Astrocyte (in vitro differentiated cells and primary cell): ENCODE data around the gene GTF2A1L.

DNA sequence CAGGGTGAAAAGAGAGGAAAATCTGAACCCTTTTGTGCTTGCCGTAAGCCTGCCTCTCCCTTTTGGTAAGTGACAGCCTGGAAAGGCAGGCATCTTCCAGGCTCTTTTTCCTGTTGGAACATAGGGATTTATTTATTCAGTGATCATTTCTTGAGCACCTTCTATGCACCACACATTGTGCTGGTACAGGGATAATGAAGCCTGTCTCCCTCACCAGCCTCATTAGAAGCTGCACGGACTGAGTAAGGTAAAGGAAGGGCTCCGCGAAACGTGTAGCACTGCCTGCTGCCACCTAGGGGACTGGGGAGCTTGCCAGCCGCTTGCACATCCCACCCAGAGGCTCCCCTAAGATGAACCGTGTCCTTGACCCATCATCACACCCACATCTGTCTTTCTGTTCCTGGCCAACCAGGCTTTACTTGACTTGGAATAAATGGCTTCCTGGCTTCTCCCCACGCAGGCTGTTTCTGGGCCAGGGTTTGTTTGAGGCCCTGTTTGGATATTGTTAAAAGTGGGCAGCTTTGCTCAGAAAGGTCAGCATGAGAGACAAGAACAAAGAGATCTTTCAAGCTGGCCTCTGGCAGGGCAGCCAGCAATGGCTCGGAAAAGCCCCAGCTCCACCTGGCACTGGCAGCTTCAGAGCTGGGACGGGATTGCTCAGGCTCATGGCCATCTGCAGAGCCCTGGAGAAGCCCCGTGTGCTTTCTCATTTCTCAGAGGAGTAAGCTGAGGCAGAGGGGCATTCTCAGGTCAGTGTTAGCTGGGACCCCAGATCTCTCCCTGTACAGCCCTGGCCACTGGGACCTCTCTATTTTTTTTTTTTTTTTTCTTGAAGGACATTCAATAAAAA is 48.0 kb downstream of the TTC7A start:
- PRO-cap: no peak
- RRBS, 2 experiments: no CpG with 5 or more reads among the region's 11 CpGs

DNA sequence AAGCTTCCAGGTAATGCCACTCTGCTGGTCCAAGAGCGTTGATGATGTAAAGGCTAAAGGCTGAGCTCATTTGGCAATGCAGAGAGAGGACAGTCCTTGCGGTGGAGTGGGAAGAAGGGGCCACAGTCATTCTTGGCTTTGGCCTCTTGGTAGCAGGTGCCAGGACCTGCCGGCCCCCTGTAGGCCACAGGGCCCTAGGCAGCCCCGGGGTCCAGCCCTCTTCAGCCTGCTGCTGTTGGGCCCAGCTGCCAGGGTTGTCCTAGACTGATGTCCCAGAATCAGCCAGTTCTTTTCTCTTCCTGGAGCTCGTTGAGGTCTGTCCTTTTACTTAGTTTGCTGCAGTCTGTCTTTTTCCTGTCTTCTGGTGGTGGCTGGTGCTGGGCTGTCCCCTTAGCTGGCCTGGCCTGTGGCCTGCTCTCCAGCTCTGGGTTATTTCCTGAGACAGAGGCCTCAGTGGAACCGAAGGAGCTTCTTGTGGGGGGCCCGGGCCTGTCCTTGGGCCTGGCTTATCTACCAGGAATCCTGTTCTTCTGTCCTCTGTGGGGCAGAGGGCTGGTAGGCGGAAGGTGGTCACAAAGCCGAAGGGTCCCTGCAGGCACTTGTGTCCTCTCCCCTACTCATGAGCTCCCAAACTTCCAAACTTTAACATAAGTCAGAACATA is 49.0 kb downstream of the TTC7A start:
- PRO-cap: no peak
- RRBS, 2 experiments: no CpG with 5 or more reads among the region's 9 CpGs

DNA sequence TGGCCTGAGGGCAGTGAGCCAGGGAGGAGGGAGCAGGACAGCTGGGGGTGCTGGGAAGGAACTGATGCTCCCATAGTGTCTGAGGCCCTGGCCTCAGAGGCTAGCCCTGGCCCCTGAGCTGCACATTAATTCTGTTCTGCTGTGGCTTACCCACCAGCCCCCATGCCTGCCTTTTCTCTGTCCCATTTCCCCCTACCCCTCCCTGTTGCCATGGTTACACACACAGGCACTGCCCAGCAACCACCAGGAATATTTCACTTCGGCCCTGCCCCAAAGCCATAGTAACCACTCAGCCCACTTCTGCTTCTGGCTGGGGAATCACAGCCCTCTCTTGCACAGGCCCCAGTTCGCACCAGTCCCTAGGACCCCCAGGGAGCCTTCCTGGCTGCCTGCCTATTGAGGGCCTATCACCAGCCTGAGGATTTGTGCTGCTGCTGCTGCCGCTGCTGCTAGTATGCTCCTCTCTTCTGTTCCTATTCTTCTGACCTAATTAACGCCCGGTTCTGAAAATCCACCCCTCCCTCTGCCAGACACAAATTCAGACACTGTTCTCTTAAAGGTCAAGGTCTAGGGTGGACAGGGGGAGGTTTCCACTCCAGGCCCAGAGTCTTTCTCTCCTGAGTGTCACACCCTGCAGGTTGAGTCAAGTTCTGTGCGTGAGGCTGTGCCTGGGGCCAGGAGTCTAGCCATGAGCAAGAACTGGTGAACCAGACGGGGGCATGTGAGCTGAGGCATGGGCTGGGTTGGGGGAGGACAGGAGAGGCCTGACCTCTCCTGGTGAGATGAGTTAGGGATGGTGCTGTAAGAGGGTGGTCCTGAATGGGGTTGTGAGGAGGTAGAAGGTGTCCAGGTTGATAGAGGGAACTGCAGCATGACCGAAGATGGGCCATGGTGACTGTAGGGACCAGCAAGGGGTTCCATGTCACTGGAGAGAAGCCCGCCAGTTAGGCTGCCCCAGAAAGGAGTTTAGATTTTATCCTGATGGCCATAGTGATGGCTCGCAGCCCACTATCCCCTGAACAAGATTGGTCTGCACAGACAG is 61.9 kb downstream of the TTC7A start:
- PRO-cap: no peak
- RRBS, 2 experiments: no CpG with 5 or more reads among the region's 10 CpGs

DNA sequence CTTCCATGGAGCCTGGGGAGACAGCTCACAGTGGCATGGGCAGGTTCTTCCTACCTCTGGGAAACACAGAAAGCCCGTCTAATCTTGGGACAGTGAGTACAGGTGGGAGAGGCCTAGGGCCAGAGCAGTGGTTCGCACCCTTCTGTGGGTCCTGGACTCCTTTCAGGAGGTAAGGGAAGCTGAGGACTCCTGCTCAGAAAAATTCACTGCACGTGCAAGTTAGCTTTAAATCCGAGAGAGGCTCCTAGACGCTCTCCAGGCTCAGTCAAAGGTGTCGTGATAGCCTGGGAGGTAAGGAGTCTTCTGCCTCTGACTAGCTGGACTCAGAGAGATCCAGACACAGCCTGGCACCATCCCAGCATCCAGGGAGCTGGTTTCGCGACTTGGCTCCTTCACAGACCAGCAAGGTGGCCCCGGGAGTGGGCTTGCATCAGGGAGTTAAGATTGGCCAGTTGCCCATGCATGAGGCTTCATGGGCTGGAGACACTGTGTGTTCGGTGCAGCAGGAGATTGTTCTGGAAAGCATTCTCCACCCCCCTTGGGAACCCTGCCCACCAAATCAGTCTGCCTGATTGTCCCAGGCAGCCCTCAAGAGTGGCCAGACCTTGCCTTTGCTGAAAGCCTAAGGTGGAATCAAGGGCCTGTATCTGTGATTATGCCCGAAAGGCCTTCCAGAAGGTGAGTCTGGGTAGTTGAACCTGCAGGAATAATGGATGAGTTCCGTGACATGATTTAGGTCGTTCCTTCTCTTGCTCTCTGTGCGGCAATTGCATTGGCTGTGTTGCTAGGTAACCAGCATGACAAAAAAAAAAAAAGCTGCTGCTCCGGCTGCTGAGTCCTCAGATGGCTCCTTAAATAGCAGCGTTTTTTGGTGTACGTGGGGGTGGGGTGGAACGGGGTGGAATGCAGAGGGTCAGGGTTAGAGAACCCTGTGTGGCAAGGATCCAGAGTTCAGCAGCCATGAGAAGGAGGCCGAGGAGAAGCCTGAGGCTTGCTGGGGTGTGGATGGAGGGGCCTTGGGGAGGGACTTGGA is 67.4 kb downstream of the TTC7A start:
- PRO-cap: no peak
- RRBS, 2 experiments: no CpG with 5 or more reads among the region's 19 CpGs

DNA sequence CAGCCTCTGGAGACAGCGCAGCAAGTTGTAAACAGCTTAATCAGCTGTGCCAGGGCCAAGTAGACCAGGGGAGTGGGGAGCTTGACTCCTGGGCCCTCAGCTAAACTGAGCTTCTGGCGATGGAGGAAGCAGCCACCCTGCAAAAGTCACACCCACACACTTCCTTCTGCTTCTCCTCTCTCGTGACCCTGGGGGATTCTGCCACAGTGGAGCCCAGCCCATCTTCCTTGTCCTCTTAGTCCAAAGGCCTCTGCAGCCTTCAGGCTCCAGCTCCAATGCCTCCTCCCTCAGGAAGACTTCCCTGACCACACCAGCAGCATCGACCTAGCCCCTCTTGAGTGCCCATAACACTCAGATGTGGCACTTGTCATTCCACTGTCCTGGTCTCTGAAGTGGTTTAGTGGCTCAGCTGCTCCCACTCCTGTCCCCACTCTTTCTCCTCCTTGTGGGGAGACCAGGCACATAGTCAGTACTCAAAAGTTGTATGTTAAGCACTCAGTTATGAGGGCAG is 97.5 kb downstream of the STPG4 start:
- PRO-cap: no peak
- RRBS, 2 experiments: no CpG with 5 or more reads among the region's 4 CpGs

- PRO-cap: no peak
- RRBS, 2 experiments: no CpG with 5 or more reads among the region's 12 CpGs
Observed at GRCh38 chr2:47076568-47077317, 78.4 kb downstream of the STPG4 start.

DNA sequence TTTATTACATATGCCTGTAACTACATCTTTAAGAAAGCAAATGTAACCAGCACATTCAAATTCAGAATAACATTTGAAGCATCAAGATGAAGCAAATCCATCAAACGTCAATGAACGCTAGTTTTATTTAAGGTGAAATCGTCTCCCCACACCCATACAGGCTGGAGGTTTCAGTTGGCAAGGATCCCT is 1.6 kb downstream of the CALM2 start:
- PRO-cap: no peak
- RRBS, 2 experiments: no CpG with 5 or more reads among the region's 3 CpGs

- PRO-cap: no peak
- RRBS, 2 experiments: no CpG with 5 or more reads among the region's 4 CpGs
Observed at GRCh38 chr2:47226026-47226581, 49.8 kb upstream of the CALM2 start.

GRCh38 chr2:47280724-47280923 is 88.5 kb upstream of the EPCAM start:
- PRO-cap: unidirectional peak, minus-strand start at chr2:47280793
- RRBS, 2 experiments: no CpG with 5 or more reads among the region's 6 CpGs

GRCh38 chr2:47336550-47337465 is 32.3 kb upstream of the EPCAM start:
- PRO-cap: no peak
- RRBS, 2 experiments: no CpG with 5 or more reads among the region's 3 CpGs

- PRO-cap: no peak
- RRBS, 2 experiments: no CpG with 5 or more reads among the region's 15 CpGs
Observed at GRCh38 chr2:47403769-47404208, 833 bp downstream of the MSH2 start.

DNA sequence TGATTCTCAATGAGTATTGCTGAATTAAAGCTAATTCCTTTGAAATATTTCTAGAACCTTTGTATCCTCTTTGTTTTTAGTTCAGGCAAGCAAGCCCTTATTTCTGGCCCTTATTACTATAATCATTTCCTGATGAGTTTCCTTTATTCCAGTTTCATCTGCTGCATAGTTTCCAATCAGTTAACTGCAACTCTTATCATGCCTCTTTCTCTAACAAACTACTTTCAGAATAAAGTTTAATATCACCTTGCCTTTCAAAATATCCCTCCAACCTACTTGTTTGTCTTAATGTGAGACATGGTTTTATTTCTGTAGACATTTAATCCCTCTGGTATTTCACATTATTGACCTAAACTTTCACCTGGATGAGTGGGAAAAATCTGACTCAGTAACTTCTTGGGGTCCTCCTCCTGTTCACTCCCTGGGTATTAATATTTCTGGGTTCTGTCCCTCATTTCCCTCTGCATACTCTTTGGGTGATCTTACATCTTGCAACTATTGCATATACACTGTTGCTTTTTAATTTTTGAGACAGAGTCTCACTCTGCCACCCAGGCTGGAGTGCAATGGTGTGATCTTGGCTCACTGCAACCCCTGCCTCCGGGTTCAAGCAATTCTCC is 27.9 kb downstream of the MSH6 start:
- PRO-cap: no peak
- RRBS, 2 experiments: no CpG with 5 or more reads among the region's 1 CpG

DNA sequence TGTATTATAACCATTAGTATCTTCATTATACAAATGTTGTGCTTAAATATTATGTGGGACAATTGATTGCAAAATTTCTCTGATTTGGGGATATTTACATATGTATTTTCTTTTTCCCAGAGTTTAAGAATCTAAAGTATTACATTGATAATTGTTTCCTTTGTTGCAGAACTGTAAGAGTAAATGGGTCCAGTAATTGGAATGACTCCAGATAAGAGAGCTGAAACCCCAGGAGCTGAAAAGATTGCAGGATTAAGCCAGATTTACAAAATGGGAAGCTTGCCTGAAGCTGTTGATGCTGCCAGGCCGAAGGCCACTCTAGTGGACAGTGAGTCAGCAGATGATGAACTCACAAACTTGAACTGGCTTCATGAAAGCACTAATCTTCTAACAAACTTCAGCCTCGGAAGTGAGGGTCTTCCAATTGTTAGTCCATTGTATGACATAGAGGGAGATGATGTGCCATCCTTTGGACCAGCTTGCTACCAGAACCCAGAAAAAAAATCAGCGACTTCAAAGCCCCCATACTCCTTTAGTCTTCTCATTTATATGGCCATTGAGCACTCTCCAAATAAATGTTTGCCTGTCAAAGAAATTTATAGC is 31.7 kb downstream of the FOXN2 start:
- PRO-cap: no peak
- RRBS, 2 experiments: no CpG with 5 or more reads among the region's 3 CpGs

DNA sequence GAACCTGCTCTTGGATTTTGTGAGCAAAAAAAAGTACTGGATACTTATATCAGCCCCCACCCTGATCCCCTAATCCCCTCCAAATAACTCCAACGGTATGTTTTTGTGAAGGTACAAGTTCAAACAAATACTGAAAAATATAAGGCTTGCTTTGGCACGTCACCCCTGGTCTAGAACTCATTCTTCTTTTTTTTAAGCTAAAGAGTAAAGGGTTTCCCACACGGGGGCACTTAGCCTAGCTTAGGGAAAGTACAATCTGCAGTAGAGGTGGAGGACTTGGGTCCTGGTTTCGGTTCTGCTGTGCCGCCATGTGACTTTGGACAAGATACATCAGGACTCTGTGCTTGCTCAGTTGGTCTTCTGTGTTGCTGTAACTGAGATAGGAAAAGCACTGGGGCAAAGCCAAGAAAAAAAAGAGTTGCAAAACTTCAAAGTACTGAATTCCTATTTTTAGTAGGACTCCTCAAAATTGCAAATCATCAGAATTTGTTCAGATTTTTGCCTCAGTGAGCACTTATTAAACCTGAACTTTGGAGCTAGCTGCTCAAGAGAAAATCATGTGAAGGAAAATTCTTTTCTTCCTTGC is 7.0 kb upstream of the PPP1R21 start:
- PRO-cap: no peak
- RRBS, 2 experiments: no CpG with 5 or more reads among the region's 5 CpGs

- PRO-cap: no peak
- RRBS, 2 experiments: no CpG with 5 or more reads among the region's 7 CpGs
Observed at GRCh38 chr2:48515428-48515982, 14.4 kb upstream of the STON1 start.

- PRO-cap: no peak
- RRBS, 2 experiments: 82% methylated on average over 9 of the region's 29 CpGs; no CpG with 5 or more reads in 1 of the 2 experiments
Observed at GRCh38 chr2:48617521-48617958, at the start of gene GTF2A1L. Gene GTF2A1L (plus strand): TSS chr2:48617856.

GRCh38 chr2:50720597-50721011 is 311.3 kb downstream of the NRXN1 start:
- PRO-cap: no peak
- RRBS, 2 experiments: no CpG with 5 or more reads among the region's 2 CpGs

DNA sequence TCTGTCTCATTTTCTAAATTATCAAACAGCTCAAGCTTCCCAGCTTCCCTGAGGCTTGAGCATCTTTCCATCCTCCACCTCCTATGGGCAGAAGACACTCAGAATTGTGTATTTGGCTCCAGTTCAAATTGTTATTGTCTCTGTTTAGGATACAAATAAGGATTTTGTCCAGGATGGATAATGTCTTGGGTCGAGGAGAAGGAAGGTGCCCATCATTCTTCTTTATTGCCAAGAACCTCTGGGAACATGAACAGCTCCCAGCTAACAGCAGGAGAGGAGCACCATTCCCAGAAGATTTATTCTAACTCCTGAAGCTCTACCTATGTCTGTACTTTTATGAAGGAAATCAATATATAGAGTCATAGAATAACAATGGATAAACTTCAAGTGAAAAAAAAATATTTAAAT is 16.7 kb downstream of the NRXN1 start:
- PRO-cap: no peak
- RRBS, 2 experiments: no CpG with 5 or more reads among the region's 1 CpG

DNA sequence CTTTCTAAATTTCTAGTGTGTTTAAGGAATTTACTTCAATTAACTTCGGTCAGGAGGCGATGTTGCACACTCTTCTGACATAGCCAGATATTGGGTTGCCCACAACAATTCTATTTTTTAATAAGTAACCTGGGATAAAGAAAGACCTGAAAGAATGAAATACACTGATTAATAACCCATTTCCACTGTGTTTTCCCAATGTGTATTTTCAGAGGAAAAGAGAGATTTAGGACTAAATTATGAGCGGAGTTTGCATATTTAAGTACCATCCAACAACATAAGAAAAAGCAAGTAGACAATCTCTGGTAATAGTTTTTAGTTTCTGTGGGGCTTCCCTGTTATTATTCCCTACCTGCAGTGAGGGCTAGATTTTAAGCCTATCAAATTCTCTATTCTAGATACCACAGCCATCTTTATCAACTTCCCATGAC is 250.4 kb upstream of the NRXN1 start:
- PRO-cap: no peak
- RRBS, 2 experiments: no CpG with 5 or more reads among the region's 3 CpGs

DNA sequence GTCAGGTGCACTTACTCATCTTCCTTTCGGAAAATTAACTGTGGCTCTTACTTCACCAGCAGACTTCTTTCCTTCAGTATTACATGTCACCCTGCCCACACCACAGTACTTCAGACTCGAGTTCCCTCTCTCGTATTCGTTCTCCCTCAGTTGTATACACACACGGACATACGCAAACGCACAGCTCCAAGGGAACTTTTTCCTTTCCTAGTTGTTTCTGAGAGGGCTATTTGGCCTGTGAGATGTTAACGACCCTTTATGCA is 761 bp downstream of the ERLEC1 start:
- PRO-cap: no peak
- RRBS, 2 experiments: no CpG with 5 or more reads among the region's 8 CpGs